Mucosa of descending colon (tissue), 1 donor: ENCODE results near the genes ANAPC4, RBPJ, CCKAR and STIM2.

DNA sequence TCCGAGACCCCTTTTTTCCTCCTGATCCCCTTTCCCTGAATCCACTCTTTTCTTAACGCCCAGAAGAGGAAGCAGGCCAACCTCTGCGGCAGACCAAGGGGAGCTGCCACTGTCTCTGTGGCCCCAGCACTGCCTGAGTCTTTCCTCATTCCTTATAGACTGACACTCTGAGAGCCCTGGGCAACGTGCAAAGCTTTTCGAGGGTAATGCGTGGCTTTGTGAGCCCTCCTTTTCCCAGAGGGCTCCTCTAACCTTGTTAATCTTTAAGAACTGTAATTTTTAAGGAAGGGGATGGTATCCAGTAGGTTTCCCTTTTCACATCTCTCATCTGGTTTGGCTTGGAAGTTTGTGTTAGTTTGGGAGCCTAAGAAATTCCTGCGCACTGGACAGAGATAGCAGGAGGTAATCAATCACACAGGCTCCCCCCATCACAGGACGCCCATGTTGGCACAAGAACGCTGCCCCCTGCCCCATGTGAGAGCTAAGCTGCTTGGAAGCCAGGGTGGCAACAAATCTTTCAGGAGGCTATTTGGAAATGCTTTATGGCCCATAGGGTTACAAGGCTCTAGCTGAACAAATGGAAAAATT is 53.8 kb downstream of the SOD3 start:
- PRO-cap = no peak

- PRO-cap = bidirectional peak, plus-strand start at chr4:25377244, minus-strand start at chr4:25377002
These were observed at the start of gene ANAPC4 for GRCh38 chr4:25376605-25377750. TSS of gene ANAPC4 (plus strand) at chr4:25377263.

DNA sequence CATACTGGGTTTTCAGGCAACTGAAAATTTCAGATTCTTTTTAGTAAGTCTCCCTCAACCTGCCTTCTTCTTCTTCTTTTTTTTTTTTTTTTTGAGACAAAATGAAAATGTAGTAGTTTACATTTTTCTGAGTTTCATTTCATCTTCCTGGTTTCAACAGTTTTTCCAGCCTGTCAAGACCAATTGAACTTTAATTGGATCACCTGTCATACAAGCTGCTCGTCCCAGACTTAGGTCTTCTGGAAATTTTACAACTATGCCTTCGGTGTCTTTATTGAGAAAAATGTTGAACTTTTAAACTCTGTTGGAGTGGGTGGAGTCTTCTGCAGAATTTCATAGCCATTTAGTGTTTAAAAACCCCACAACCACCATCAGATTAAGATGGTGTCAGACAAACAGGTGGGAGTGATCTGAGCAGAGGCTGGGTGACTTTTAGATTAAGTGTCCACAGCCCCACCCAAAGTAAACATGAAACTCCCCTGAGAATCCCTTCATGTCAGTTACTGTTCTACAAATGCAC is 175.8 kb upstream of the RBPJ start:
- PRO-cap = unidirectional peak, minus-strand start at position 241 of the sequence

GRCh38 chr4:26174943-26175666 is 145.7 kb upstream of the RBPJ start:
- PRO-cap = no peak

DNA sequence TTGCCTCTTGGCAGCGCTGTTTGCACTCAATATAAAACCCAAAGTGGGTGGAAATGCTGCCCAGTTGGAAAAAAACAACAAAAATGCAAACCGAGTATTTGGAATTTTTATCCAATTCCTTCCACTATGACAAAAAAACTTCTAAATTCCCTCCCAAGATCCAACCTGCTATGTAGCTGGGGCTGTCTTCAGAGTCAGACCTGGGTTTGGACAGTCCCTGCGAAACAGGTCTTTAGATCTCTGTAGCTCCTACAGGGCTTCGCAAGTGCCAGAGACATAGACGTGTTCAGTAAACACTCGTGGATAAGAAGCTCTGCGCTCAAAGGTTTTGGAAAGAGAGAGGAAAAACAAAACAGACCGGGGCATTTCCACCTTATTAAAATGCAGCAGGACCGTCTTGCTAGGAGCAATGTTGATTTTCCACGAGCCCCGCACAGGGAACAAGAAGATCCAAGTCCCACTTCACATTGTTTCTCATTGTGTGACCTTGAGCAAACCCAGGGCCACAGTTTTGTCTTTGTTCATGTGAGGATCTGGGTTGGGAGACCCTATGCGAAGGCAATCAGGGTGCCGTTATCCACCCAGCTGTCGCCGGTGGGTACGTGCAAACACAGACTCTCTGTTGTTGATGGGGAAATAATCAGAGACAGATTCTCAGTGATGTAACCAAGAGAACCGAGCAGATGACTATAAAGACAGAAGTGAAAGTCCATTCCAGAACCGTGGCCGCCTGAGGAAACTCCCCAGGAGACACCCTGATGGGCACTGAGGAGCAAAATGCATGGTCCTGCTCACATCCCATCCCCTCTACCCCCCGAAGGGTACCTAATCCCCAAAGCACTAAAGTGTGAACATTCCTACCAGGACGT is 102.9 kb upstream of the RBPJ start:
- PRO-cap = no peak

DNA sequence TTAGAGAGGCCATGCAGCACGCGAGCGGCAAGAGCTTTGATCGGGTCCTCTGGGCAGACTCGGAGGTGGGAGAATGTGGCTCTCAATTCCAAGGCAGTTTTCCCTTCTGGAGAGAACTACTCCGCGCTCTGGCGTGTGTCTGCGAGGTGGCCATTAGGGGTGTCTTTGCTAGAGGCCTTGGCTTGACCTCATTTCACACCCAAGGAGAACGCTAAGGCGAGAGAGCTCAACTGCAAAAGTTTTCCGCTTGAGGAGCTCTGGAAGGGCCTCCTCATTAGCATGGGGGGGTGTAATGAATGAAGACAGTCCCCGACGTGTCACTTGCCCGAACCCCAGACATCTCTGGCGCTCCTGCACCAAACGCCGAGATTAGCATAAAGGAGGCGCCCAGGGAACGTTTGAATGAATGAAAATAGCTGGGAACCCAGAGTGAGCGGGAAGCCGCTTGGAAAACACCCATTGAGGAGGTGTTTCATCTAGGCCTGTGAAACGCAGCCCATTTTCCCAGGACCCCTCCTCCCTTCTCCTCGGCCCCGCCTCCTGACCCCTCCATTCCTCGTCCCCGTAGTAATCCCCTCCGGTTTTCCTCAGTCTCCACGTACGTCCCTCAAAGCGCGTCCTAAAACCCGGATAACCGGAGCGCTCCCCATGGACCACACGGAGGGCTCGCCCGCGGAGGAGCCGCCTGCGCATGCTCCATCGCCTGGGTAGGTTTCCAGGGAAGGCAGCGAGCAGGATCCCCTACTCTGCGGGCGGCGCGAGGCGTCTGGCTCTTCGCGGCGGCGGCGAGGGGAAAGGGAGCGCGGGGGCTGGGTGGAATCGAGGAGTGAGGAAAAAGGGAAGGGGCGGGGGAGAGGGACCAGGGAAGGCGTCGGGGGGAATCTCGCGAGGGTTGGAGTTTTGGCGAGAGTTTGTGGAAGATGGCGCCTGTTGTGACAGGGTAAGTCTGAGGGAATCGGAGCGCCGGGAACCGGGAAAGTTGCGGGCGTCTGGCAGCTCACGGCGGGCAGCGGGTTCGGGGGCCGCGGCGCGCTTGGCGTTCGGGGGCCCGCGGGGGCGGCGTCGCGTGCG is at the start of gene RBPJ:
RBPJ (plus strand) TSS at position 906 of the 1,071 bp plus-strand sequence.
- PRO-cap = bidirectional peak, plus-strand start at position 699 of the sequence, minus-strand start at position 344 of the sequence; bidirectional peak, plus-strand start at position 906 of the sequence, minus-strand start at position 828 of the sequence

- PRO-cap = no peak
These were observed at the start of gene CCKAR for GRCh38 chr4:26490019-26490674. TSS of gene CCKAR (minus strand) at chr4:26490484.

GRCh38 chr4:26576514-26576876 is 7.4 kb upstream of the TBC1D19 start:
- PRO-cap = no peak

GRCh38 chr4:26822164-26822532 is 38.5 kb upstream of the STIM2 start:
- PRO-cap = no peak

- PRO-cap = no peak
These were observed 33.9 kb upstream of the STIM2 start for GRCh38 chr4:26826479-26827337.

GRCh38 chr4:26827338-26827847 is 33.2 kb upstream of the STIM2 start:
- PRO-cap = no peak

DNA sequence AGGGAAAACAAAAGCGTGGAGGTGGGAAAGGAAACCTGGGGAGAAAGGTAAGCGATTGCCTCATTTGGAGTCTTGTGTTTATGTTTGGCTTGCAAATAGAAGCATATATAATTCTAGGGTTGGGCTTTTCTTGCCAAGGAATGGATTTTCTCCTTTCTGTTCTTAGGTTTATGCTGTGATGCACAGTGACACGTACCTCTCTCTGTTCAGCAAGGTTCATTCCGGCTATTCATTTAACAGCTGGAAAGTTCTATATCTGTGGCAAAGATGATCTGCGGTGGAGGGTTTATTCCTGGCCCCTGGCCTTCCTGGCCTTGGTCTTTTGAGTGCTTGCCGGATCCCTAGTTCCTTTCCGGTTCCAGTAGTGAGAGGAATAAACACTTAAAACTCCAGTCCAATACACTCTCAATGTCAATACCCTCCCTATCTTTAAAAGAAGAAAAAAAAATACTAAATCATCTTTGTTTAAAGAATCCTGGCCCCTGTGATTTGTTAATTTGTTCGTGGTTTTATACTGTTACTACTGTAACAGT is 2.1 kb upstream of the STIM2 start:
- PRO-cap = no peak

- PRO-cap = no peak
These were observed 1.5 kb upstream of the STIM2 start for GRCh38 chr4:26858980-26859607.

DNA sequence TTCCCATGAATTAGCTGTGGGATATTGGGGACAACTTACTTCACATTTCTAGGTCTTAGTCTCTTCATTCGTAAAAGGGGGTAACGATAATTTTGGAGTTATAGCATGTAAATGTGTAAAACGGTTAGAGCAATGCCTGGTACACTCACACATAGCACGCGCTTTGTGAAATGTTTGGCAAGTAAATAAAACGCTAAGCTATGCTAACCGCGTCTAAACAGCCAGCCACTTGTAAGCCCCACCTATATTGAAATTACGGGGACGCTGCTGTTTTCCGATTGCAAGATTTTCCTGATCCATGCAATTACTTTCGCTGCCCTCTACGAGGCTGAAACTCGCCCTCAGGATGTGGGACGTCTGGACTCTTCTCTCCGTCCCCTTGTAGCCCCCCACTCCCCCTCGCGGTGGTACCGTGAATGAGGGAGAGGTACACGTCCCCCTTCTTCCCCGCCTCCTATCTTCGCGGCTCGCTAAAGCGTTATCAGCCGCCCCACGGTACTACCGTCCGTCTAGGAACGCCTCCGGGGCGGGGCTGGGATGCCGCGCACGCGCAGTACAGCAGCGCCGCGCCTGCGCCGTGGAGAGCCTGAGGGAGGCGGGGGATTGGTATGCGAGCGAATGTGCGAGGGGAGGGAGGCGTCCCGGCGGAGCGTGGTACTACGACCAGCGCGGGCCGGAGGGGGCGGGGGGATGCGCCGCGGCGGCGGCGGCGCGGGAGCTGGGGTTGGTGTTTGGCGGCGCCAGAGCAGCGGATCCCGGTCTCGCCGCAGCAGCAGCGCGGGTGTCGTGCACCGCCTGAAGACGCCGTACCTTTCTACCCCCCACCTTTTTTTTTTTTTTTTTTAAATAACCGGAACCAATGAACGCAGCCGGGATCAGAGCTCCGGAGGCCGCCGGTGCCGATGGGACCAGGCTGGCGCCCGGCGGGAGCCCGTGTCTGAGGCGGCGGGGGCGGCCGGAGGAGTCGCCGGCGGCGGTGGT is at the start of gene STIM2:
STIM2 (plus strand) TSS at position 743 of the 981 bp plus-strand sequence.
- PRO-cap = bidirectional peak, plus-strand start at position 245 of the sequence, minus-strand start at position 176 of the sequence; bidirectional peak, plus-strand start at position 743 of the sequence, minus-strand start at position 483 of the sequence

DNA sequence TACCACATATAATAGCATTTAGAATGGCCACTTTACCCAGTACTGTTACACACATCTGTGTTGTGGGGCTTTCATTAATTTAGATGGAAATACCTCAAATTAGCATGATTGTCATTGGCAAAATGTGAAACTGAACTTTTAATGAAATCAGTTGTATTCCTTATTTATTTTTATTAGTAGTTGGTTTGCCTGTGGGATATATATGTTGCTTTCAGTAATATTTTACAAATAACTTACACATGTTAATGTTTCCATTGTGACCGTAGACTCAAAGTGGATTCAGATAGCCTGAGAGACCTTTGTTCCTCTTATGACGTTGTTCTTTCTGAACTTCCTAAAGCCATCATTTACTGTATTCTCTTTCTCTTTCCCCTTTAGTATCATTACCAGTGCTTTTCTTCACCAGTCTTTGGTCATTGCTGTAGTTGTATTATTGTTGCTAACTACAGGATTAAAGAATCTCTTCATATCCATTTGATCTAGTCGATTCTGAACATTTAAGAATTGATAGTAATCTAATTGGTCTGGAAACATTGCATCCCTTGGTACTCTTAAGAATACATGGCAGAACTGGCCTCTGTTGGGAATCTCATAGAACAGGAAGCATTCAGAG is 4.2 kb downstream of the STIM2 start:
- PRO-cap = no peak

GRCh38 chr4:26884370-26885053 is 23.9 kb downstream of the STIM2 start:
- PRO-cap = bidirectional peak, plus-strand start at chr4:26884643, minus-strand start at chr4:26884532

GRCh38 chr4:26907664-26908132 is 47.1 kb downstream of the STIM2 start:
- PRO-cap = no peak

- PRO-cap = no peak
These were observed 2.1 kb upstream of the PCDH7 start for GRCh38 chr4:30718034-30718539.

- PRO-cap = no peak
These were observed 1909.1 kb downstream of the ARAP2 start for GRCh38 chr4:34335200-34335677.

DNA sequence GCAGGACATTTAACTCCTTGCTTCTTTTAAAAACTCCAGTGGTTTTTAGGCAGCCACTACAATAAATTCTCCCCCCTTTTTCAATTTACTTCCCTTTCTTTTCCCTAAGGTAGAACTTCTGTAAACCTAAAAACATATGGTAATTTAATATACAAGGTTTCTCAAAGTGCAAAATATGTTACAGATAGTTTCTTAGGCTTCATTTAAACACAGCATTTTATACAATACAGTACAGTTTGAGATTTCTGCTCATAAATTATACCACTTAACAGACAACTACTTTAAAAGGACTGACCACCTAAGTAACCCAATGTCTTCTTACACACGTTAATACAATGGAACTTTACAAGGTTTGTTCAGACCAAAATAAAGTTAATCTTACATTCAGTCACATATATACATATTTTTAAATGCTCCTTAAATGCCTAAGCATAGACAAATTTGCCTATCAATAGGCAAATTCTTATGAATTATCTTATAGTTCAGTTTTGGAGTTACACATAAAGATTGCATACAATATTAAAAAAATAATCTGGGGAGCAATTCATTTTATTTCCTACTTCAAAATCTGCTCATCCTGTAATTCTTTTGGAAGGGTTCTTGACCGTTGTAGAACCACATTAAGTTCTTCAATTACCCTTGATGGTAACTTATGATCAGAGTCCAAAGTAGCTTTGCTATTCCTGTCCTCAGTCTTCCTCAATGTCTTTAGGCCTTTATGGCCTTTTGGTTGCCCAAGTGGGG is 176.8 kb downstream of the ARAP2 start:
- PRO-cap = no peak